ENCODE measurements around the genes SMPD3 and COG8.

DNA sequence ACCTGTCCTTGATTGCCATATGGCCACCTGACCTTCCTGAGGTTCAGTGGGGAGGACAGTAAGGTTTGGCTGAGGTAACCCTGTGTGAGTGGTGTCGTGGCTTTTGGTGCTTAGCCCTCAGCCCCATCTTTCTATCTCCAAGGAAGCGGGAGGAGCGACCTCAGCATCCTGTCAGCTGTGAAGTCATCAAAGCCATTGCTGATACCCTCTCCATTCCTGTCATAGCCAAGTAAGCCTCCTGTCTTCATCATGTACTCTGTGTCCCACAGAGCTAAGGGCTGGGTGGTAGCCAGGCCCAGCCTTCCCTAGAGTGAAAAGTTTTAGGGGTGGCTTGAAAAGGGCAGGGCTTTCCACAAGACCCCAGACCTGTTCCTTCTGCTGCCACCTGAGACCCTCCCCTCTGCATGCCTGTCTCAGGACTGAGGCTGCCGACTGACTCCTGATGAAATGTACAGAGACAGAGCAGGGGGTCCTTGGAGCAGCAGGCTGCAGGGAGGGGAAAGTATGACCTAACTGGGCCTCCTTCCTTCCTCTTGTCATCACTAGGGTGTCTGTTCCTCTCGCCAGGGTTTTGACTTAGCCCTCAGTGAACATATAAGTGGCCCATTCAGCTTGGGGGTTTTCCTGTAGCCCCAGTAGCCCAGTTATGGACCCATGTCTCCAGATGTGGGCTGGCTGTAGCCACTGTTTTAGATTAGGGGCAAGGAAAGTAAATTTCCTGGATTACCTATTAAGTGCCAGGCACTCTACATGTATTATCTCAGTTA is 15.0 kb upstream of the NFATC3 start:
- PRO-cap = no peak
CAGE:
- cytosol, long polyA minus RNA = no peak
- cytosol, long polyA plus RNA = no peak
- long polyA plus RNA = no peak
- nucleus, long polyA minus RNA = no peak
- nucleus, long polyA plus RNA = no peak

DNA sequence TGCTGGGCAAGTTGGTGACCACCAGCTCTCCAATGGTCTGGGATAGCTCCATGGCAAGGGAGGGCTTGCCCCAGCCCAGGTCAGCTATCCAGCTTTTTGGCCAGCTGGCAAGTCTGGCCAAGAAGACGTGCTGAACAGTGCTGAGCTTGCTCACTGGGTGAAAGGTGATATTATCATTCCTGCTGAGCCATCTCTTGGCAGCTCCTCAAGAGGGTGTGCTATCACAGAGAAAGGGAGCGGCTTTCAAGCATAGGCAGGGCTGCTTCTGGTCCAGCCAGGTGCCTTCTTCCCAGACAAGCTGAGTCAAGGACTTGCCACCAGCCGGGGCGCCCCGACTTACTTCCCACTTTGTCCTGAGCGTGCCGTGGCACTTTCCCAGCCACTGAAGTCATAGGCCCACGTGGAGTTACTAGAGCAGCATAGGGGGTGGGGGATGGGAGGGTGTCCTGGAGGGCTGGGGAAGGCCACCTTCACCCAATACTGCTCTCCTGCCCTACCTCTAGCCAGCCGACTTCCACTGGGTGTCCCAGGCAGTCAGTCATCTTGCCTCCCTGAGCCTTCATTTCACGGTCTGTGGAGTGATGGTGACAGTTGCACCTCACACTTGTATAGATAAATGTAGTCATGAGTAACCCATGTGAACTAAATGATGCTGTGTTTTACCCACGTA is 12.8 kb upstream of the NFATC3 start:
- PRO-cap = no peak
CAGE:
- cytosol, long polyA minus RNA = no peak
- cytosol, long polyA plus RNA = no peak
- long polyA plus RNA = no peak
- nucleus, long polyA minus RNA = no peak
- nucleus, long polyA plus RNA = no peak

- PRO-cap = no peak
CAGE:
- cytosol, long polyA minus RNA = no peak
- cytosol, long polyA plus RNA = no peak
- long polyA plus RNA = no peak
- nucleus, long polyA minus RNA = no peak
- nucleus, long polyA plus RNA = no peak
Observed at GRCh38 chr16:68086716-68087246, 1.6 kb downstream of the NFATC3 start.

GRCh38 chr16:68194317-68194723 is 41.6 kb downstream of the ESRP2 start:
- PRO-cap = no peak
CAGE:
- cytosol, long polyA minus RNA = no peak
- cytosol, long polyA plus RNA = no peak
- long polyA plus RNA = no peak
- nucleus, long polyA minus RNA = no peak
- nucleus, long polyA plus RNA = no peak

DNA sequence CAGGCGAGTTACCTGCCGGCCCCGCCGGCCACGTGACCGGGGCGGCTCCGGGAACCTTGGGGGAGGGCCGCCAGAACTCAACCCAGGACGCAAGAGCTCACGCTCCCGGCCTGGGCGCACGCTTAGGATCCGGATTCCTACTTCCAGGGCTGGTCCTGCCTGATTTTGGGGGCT is 209 bp upstream of the ESRP2 start:
- PRO-cap = bidirectional peak, plus-strand start at position 73 of the sequence, minus-strand start outside the sequence
CAGE:
- cytosol, long polyA minus RNA = no peak
- cytosol, long polyA plus RNA = no peak
- long polyA plus RNA = no peak
- nucleus, long polyA minus RNA = no peak
- nucleus, long polyA plus RNA = no peak

DNA sequence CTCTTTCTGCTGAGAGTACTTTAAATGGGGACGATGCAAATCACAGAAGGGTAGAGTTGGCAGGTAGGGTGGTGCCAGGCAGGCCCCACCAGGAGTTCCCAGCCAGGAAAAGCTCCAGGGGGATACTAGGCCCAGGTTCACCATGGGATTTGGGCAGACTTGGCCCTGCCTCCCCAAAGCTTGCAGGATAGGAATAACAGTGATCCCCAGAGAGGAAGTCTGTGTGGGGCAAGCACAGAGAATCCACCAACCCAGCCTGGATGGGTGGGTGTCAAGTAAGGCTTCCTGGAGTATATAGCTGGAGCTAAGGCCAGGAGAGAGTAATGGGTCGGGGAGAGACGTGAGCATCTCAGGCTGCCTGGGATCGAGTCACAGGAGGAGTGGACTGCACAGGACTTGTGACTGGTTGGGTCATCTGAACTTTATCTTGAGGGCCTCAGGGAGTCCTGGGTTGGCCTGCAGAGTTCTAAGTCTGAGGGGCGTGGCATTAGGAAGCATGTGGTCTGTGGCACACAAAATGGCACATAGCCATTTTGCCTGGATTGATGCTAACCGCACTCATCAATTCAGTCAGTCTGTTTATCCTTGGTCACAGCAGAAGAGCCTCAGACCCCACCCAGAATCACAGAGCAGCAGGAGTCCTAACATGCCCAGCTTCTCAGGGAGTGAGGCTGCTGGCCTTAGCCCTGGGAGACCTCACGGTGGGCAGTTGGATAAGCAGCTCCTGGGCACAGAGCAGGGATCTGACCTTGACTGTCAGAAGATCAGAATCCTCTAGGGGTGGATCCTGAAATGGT is 1.5 kb downstream of the PLA2G15 start:
- PRO-cap = no peak
CAGE:
- cytosol, long polyA minus RNA = no peak
- cytosol, long polyA plus RNA = no peak
- long polyA plus RNA = no peak
- nucleus, long polyA minus RNA = no peak
- nucleus, long polyA plus RNA = no peak

- PRO-cap = no peak
CAGE:
- cytosol, long polyA minus RNA = no peak
- cytosol, long polyA plus RNA = no peak
- long polyA plus RNA = no peak
- nucleus, long polyA minus RNA = no peak
- nucleus, long polyA plus RNA = no peak
Observed at GRCh38 chr16:68252424-68252900, 7.3 kb downstream of the PLA2G15 start.

DNA sequence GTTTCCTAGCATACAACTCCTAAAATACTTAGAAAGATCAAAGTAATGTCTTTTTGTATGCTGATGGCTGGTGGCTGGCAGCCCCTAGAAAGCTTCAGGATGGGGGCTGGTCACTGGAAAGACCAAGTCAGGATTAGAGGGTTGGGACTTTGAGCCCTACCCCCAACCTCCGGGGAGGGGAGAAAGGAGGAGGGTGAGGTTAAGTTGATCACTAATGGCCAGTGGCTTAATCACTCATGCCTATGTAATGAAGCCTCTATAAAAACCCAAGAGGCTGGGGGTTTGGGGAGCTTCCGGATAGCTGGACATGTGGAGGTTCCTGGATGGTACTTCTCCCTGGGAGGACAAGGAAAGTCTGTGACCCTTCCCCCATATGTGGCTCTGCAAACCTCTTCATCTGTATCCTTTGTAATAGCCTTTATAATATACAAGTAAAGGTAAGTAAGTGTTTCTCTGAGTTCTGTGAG is 3.4 kb downstream of the SLC7A6 start:
- PRO-cap = no peak
CAGE:
- cytosol, long polyA minus RNA = no peak
- cytosol, long polyA plus RNA = no peak
- long polyA plus RNA = no peak
- nucleus, long polyA minus RNA = no peak
- nucleus, long polyA plus RNA = no peak

GRCh38 chr16:68287340-68288560 is 23.0 kb downstream of the SLC7A6OS start:
- PRO-cap = no peak
CAGE:
- cytosol, long polyA minus RNA = no peak
- cytosol, long polyA plus RNA = no peak
- long polyA plus RNA = no peak
- nucleus, long polyA minus RNA = no peak
- nucleus, long polyA plus RNA = no peak

- PRO-cap = no peak
CAGE:
- cytosol, long polyA minus RNA = no peak
- cytosol, long polyA plus RNA = no peak
- long polyA plus RNA = no peak
- nucleus, long polyA minus RNA = no peak
- nucleus, long polyA plus RNA = no peak
Observed at GRCh38 chr16:68296291-68297048, 14.3 kb downstream of the SLC7A6OS start.

- PRO-cap = no peak
CAGE:
- cytosol, long polyA minus RNA = no peak
- cytosol, long polyA plus RNA = no peak
- long polyA plus RNA = no peak
- nucleus, long polyA minus RNA = no peak
- nucleus, long polyA plus RNA = no peak
Observed at GRCh38 chr16:68297089-68297767, 13.5 kb downstream of the SLC7A6OS start.

GRCh38 chr16:68345764-68346379 is 35.1 kb downstream of the PRMT7 start:
- PRO-cap = no peak
CAGE:
- cytosol, long polyA minus RNA = no peak
- cytosol, long polyA plus RNA = no peak
- long polyA plus RNA = no peak
- nucleus, long polyA minus RNA = no peak
- nucleus, long polyA plus RNA = no peak

DNA sequence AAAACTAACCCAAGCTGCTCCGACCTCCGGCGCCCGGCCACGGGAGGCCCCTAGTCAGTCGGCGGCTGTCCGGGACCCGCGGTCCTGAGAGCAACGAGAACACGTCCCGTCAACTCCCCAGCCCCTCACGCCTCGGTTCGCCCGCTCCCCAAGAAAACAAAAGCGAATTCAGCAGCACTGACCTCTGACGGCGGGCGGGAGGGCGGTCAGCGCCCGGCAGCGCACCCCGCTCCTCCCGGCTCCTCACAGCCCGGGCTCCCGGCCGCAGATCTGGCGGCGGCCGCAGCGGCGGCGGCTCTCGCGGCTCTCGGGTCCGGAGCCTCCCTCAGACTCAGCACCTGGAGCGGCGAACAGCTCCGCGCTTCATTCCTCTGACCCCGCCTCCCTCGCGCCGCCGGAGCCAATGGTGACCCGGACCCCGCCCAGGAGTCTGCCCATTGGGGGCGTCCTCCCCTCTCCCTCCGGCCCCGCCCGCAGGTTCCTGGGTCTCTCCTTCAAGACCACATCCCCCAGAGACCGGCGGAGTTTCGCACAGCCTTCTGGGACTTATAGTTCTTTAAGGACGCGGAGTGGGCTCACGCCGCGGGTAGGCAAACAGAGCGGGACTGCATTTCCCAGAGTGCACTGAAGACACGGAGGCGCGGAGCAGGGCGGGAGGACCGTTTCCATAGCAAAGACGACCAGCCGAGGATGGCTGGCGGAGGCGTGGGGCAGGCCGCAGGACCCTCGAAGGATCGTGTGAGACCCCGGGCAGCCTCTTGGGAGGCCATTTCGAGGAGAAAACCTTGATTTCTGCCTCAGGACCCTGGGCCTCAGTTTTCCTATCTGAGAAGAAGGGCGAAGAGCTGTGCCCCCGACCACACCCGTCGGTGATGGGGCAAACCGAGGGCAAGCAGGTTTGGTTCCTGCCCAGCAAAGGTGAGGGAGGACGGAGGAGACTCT is at the start of gene SMPD3:
Gene SMPD3 (minus strand): TSS at position 338 of the 942 bp plus-strand sequence.
- PRO-cap = unidirectional peak, plus-strand start at position 673 of the sequence
CAGE:
- cytosol, long polyA minus RNA = no peak
- cytosol, long polyA plus RNA = no peak
- long polyA plus RNA = no peak
- nucleus, long polyA minus RNA = no peak
- nucleus, long polyA plus RNA = no peak

DNA sequence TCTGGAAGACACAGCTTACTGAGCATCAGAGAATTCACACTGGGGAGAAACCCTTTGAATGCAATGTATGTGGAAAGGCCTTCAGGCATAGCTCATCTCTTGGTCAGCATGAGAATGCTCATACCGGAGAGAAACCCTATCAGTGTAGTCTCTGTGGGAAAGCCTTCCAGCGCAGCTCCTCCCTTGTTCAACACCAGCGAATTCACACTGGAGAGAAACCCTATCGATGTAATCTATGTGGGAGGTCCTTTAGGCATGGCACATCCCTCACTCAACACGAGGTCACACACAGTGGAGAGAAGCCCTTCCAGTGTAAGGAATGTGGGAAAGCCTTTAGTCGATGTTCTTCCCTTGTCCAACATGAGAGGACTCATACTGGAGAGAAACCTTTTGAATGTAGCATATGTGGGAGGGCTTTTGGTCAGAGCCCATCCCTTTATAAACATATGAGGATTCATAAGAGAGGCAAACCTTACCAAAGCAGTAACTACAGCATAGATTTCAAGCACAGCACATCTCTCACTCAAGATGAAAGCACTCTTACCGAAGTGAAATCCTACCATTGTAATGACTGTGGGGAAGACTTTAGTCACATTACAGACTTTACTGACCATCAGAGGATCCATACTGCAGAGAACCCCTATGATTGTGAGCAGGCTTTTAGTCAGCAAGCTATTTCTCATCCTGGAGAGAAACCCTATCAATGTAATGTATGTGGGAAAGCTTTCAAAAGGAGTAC is 24.7 kb downstream of the ZFP90 start:
- PRO-cap = no peak
CAGE:
- cytosol, long polyA minus RNA = start-site peak on the plus strand centred at position 387 of the sequence, 522 bp wide, 6 reads
- cytosol, long polyA plus RNA = no peak
- long polyA plus RNA = no peak
- nucleus, long polyA minus RNA = no peak
- nucleus, long polyA plus RNA = no peak

DNA sequence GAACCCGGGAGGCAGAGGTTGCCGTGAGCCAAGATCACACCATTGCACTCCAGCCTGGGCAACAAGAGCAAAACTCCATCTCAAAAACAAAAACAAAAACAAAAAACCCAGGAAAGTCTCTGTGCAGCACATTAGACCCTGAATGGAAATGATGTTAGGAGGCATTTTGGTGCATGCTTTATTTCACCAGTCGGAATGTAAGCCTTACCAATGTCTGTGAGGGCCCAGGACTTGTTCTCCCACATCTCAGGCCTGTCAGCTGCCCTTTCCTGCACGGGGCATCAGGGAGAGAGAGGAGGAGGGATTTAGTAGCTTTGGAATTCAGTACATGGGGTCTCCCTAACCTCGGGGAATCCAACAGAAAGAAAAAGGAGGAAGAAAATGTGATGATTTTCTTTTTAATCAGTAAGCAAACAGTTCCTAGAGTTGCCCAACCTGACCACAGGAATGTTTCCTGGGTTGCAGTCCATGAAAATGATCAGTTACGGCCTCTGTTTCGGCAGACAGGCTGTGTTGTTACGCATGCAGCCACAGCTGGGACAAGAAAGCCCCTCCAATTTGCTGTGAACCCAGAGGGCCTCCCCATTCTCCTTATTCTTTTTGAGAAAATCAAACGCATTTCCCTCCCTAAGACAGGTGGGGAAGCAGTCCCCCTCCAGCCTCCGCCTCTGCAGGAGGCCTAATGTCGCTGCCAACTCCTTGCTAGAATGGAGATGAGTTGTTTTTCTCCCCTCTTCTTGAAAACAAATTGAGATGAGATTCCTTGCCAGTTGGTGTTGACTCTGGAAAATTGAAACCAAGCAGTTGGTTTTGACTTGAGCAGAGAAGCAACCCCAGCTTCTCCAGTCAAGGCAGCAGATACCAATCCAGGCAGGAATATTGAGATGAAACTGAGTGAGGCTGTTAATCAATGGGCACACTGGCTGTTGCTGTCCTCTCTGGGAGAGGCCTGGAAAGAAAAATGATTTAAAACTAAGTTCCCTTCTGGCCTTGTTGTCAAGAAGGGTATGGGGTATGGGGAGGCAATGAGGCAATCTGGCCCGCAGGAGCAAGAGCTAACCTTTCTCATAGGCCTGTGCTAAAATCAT is 53.0 kb upstream of the TANGO6 start:
- PRO-cap = no peak
CAGE:
- cytosol, long polyA minus RNA = no peak
- cytosol, long polyA plus RNA = no peak
- long polyA plus RNA = no peak
- nucleus, long polyA minus RNA = no peak
- nucleus, long polyA plus RNA = no peak

DNA sequence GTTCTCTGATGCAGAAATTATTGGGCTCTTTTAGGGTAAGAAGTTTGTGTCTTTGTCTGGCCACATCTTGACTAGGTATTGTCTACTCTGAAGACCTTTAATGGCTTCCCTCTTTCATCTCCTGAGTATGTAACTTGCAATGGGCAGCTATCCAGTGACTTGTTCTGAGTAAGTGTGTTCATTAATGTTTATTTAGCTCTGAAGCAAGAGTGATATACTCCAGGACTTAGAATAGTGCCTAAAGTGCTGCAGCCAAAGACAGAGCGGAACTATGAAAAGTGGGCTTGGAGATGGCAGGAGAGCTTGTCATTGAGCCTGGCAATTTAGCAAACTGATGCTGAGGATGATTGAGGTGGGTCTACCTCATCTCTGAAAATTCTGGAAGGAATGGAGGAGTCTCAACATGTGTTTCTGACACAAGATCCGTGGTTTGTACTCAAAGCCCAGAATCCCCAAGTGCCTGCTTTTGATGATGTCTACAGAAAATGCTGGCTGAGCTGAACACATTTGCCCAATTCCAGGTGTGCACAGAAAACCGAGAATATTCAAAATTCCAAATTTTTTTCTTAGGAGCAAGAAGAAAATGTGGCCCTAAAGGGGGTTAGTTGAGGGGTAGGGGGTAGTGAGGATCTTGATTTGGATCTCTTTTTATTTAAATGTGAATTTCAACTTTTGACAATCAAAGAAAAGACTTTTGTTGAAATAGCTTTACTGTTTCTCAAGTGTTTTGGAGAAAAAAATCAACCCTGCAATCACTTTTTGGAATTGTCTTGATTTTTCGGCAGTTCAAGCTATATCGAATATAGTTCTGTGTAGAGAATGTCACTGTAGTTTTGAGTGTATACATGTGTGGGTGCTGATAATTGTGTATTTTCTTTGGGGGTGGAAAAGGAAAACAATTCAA is 8.5 kb upstream of the TANGO6 start:
- PRO-cap = no peak
CAGE:
- cytosol, long polyA minus RNA = no peak
- cytosol, long polyA plus RNA = no peak
- long polyA plus RNA = no peak
- nucleus, long polyA minus RNA = no peak
- nucleus, long polyA plus RNA = no peak

DNA sequence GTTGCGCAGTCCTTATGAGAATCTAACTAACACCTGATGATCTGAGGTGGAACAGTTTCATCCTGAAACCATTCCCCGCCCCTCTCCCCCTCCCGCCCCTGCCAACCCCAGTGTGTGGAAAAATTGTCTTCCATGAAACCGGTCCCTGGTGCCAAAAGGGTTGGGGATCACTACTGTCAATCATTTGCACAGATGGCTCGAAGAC is 72.9 kb downstream of the TANGO6 start:
- PRO-cap = no peak
CAGE:
- cytosol, long polyA minus RNA = no peak
- cytosol, long polyA plus RNA = no peak
- long polyA plus RNA = no peak
- nucleus, long polyA minus RNA = no peak
- nucleus, long polyA plus RNA = no peak

DNA sequence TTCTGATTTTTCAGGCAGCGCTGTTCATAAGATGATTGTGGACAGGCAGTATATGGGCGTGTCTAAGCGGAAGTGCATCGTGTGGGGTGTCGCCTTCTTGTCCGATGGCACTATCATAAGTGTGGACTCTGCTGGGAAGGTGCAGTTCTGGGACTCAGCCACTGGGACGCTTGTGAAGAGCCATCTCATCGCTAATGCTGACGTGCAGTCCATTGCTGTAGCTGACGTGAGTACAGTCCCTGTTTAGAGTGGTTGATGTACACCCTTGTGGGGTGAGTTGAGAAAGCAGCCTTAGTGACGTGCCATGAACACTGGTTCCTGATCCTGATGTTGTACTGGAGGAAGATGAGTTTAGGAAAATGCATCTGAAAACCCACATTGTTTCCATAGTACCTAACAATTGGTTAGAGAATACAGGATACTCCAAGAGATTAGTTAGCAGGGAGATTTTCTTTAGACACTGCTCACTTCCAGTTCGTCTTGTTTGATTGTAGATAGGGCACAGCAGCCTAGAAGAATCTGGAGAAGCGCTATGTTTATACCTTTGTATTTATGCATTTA is 10.8 kb downstream of the UTP4 start:
- PRO-cap = no peak
CAGE:
- cytosol, long polyA minus RNA = no peak
- cytosol, long polyA plus RNA = no peak
- long polyA plus RNA = no peak
- nucleus, long polyA minus RNA = no peak
- nucleus, long polyA plus RNA = no peak

DNA sequence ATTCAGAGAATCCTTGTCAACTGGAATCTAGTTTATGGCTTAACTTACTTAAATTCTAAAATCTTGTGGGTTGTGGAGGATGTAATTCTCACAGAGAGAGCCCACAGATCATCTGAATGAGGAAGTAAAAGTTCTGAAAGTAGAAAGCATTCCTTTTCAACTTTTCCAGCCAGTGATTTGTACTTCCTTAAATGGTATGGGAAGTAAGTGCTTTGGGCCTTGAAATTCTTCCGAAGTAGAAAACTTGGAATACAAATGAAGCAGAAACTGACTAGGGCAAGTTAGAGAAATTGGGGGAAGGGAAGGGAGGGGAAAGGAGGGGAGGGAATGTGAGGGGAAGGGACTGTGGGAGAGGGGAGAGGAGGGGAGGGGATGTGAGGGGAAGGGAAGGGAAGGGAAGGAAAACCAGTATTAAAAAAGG is 15.6 kb upstream of the SNTB2 start:
- PRO-cap = no peak
CAGE:
- cytosol, long polyA minus RNA = no peak
- cytosol, long polyA plus RNA = no peak
- long polyA plus RNA = no peak
- nucleus, long polyA minus RNA = no peak
- nucleus, long polyA plus RNA = no peak

- PRO-cap = bidirectional peak, plus-strand start at chr16:69339298, minus-strand start at chr16:69339255; bidirectional peak, plus-strand start at chr16:69339693, minus-strand start at chr16:69339564
CAGE:
- cytosol, long polyA minus RNA = start-site peak on the minus strand at chr16:69339567-69339581, 124 reads; start-site peak on the plus strand at chr16:69339692-69339821, 621 reads
- cytosol, long polyA plus RNA = start-site peak on the minus strand at chr16:69339547-69339581, 194 and 385 reads in 2 replicates; start-site peak on the plus strand at chr16:69339668-69339824, 1,574 and 1,286 reads in 2 replicates
- long polyA plus RNA = start-site peak on the minus strand at chr16:69339544-69339561, 22 and 61 reads in 2 replicates; start-site peak on the plus strand at chr16:69339680-69339823, 1,879 and 2,233 reads in 2 replicates
- nucleus, long polyA minus RNA = start-site peak on the minus strand at chr16:69339543-69339561, 39 reads; start-site peak on the plus strand at chr16:69339632-69339689, 96 reads; start-site peak on the plus strand at chr16:69339758-69339824, 524 reads
- nucleus, long polyA plus RNA = start-site peak on the minus strand at chr16:69339547-69339588, 185 and 111 reads in 2 replicates; start-site peak on the plus strand at chr16:69339612-69339703, 30 and 69 reads in 2 replicates; start-site peak on the plus strand at chr16:69339771-69339822, 359 and 416 reads in 2 replicates
Observed at GRCh38 chr16:69338986-69339944, at the start of gene COG8. COG8 (minus strand) TSS chr16:69339564.